Cardiac ventricle fibroblast (primary cell): ENCODE measurements around a stretch of chr22.

- RAMPAGE, long total RNA, result no peak
These were observed 42.3 kb upstream of the WNT7B start for GRCh38 chr22:46019203-46019676.

DNA sequence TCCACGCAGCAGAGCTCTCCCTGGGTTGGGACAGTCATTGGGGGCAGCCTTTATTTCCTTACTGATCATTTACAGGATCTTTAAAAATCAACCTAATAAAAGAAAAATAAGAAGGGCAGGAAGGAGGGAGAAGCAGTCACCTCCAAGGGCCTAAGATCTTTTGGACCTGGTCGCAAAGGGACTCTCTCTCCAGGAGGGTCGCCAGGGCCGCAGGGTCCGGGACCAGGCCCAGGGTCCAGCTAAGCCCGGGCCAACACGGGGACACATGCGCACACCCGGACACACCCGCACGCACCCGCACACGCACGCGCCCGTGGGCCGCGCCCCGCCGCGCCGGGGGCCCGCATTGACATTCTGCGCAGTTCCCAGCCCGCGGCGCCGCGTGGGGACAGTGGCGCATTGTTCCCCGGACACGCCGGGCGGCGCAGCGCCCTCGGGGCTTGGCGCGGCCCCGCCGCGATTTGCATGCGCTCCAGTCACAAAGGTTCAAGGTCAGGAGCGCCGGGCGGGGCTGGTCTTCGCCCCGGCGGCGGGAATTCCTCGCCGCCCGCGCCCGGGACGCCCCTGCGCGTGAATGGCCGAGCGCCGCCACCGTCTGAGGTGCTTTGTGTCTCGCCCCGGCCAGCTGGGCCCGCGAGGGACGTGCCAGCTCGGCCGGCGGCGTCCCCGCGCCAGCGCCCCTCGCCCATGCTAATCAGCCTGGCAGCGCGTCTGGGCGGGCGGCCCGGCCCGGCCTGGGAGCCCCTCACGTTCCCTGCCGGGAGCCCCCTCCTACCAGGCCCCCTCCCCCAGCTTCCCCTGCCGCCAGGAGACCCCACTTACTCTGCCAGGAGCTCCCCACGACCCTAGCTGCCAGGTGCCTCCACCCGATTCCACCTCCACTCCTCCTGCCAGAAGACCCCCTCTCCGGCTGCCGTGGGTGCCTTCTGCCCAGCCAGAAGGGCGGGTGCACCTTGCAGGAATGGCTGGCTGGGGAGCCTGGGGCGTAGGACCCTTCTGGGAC, 50.4 kb upstream of the WNT7B start:
- RAMPAGE, long total RNA, result no peak

GRCh38 chr22:46042893-46043328, 65.9 kb upstream of the WNT7B start:
- RAMPAGE, long total RNA, result no peak

DNA sequence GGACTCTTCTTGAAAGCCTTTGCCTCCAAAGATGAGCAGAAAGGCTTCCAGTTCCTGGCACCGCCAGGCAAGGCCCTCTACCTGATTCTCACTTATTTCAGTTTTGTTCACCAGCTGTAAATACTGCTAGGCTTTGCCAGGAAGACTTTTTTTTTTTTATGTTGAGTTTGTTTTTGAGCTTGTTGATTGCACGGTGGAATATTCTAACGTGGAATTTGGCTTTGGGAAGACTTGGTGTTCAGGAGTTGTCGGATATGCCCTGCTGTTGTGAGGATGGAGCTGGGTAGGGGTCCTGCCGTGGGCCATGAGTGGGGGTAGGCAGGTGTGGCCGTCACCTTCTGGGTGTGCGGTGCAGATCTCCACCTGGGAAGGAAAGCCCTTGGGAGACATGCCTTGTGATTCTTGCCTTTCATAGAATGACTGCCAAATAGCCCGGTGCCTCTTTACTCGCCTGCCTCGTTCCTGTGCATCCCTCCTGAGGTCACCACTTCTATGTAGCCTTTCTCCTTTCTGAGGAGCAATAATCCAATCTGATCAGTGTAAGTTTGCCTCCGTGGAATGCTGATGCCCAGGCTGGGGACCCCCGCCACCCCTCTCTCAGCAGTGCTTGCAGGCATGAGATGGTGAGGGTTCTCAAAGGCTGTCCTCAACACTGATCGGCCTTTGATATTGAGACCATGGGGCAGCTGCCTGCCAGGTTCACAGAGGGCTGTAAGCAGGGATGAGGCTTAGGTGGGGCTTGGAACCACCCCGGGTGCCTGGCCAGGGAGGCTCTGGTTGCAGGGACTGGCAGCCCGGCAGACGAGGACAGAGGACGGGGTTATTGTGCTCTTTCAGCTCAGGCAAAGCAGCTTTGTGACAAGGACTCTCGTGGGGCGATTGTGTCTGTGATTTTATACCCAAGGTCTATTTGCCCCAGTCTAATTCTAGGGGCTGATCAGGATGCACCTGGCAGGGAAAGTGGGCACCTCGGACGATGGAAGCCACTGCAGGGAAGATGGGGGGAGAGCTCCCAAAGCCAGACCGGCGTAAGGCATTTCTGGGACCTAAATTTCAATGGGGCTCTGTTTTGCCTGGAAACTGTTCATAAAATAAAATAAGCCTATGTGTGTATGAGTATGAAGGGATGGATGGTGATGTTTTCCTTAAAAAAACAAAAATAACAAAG, 86.1 kb upstream of the WNT7B start:
- RAMPAGE, long total RNA, result no peak

DNA sequence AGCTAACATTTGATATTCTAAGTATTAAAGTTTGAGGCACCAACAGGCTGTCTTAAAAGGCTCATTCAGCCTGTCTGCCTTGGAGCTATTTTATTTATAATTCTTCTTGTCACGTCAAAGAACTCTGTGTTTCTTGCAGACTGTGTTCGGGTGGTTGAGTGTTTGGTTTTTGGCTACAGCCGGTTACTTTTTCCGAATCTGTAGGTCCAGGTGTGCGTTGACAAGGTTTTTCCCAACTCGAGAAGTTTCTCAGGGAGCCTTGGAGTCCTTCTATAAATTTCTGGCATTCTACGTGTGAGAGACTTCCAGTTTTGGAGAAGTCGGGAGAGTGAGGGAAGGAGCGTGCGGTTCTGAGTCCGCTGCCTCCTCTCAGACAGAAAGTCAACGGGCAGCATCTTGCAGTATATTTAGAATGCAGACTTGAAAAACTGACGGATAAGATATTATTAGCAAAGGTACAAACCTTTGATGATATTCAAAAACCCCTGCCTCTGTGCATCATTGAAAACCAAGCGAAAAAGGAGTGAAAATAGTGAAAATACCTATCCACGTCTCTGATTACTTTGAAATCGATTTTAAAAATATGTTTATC, 85.3 kb upstream of the PPARA start:
- RAMPAGE, long total RNA, result no peak

GRCh38 chr22:46069508-46069985, 80.8 kb upstream of the PPARA start:
- RAMPAGE, long total RNA, result no peak

GRCh38 chr22:46071658-46072079, 78.7 kb upstream of the PPARA start:
- RAMPAGE, long total RNA, result no peak

- RAMPAGE, long total RNA, result no peak
These were observed 60.4 kb upstream of the PPARA start for GRCh38 chr22:46089903-46090410.

GRCh38 chr22:46103107-46103698, 47.1 kb upstream of the PPARA start:
- RAMPAGE, long total RNA, result no peak

DNA sequence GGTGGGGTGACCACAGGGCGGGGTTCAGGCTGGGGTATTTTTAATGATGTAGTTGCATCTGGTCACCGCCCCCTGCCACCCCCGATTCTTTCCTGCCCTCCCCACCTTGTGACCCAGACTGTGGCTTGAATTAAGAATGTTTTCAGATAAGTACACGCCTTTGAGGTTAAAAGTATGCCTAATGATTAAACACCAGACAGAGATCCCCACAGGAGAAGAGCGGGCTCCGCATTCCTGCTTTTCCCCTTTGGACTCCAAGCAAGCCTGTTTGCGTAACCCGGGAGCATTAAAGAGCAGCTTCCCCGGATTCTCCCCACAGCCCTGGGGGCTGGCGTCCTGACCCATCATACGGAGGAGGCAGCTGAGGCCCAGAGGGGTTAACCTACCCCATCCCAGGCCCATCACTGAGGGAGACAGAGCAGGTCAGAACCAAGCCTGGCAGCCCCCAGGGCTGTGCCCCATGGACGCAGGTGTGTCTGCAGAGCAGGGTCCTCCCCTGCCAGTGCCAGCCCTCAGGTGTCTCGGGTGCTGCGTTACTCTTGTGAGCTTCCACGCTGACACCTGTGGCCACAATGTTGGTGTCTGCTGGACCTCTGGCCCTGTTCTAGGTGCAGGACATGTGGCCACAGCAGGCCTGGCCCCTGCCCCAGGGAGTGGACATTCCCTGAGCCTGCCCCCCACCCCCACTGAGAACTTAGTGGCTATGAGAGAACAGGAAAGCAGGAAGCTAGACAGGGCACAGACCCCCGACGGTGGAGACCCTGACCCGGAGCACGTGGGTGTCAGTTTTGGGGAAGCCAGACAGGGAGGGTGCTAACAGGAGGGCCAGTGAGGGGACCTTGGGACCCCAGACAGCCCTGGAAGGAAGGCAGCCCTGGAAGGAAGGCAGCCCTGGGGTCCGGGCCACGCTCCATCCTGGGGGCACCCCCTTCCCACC, 44.2 kb upstream of the PPARA start:
- RAMPAGE, long total RNA, result no peak

GRCh38 chr22:46109027-46110113, 41.0 kb upstream of the PPARA start:
- RAMPAGE, long total RNA, result no peak

DNA sequence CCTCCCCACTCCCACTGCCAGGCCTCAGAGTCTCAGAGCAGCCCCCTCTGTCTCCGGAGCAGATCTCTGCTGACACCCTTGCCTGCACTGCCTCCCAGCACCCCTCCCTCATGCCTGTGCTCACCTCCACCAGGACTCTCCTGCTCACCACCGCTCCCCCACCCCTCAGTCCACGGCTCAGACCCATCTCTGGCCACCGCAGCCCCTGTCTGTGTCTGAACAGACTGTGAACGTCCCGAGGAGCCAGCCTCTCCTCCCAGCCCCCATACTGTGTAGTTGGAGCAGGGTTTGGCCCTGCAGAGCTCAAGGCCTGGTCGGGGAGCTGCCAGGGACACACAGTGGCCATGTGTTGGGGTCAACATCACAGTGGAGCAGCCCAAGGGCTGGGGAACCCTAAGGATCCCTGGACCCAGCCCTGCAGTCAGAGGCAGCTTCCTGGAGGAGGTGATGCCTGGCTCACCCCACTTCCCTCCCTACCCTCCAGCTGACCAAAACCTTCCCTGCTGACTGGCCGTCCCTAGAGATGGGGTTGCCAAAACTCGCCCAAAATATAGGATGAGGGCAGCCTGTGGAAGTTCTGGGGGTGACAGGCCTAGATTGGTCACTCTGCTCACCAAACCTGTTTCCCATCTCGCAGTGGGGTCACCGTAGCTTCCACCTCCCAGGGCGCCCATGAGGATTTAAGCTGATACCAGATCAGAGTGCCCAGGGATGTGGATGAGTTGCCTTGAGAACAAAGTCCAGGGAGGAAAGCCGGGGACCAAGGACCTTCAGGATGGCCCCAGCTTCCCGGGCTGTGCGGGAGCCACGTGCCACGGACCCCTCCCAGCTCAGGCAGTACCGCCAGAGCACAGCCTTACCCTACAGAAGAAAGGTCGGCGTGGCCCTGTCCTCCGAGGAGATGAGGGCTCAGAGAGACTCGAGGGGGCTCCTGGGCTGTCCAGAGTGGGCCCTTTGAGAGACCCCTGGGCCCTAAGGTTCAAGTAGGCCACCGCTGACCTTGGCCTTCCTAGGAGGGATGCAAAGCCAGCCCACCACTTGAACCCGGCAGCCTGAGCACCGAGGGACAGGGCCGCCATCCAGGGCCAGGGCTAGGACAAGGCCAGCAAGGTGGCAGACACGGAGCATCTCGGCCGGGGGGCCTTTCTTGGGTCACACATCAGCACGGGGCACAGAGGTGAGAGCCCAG, 34.9 kb upstream of the PPARA start:
- RAMPAGE, long total RNA, result no peak

GRCh38 chr22:46129135-46130288, 20.8 kb upstream of the PPARA start:
- RAMPAGE, long total RNA, result no peak

- RAMPAGE, long total RNA, result no peak
These were observed 18.4 kb upstream of the PPARA start for GRCh38 chr22:46131835-46132492.

DNA sequence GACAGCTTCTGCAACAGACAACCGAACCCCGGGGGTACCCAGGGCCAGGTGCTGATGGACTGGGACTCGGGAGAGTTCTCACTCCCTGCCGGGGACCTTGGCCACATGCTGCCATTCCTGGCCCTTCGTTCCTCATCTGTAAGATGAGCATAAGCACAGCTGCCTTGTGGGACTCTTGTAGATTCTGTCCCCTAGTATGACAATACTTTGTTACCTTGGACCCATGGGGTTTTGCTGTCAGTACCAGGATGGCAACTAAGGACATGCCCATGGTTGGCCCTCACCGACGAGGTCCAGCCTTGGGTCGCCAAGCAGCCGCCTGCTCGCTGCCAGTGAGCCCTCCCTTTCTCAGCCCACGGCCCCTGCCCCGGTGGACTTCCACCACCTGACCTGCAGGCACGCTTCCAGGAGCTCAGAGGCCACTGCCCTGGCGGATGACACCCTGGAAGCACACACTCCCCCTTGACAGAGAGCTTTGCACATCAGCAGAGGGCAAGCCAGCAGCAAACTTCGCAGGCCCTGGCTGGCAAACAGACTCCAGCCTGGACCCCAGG, 3.0 kb upstream of the PPARA start:
- RAMPAGE, long total RNA, result no peak

GRCh38 chr22:46148351-46148946, 1.9 kb upstream of the PPARA start:
- RAMPAGE, long total RNA, result no peak

- RAMPAGE, long total RNA, result no peak
These were observed 36.1 kb downstream of the CDPF1 start for GRCh38 chr22:46213976-46214502.

DNA sequence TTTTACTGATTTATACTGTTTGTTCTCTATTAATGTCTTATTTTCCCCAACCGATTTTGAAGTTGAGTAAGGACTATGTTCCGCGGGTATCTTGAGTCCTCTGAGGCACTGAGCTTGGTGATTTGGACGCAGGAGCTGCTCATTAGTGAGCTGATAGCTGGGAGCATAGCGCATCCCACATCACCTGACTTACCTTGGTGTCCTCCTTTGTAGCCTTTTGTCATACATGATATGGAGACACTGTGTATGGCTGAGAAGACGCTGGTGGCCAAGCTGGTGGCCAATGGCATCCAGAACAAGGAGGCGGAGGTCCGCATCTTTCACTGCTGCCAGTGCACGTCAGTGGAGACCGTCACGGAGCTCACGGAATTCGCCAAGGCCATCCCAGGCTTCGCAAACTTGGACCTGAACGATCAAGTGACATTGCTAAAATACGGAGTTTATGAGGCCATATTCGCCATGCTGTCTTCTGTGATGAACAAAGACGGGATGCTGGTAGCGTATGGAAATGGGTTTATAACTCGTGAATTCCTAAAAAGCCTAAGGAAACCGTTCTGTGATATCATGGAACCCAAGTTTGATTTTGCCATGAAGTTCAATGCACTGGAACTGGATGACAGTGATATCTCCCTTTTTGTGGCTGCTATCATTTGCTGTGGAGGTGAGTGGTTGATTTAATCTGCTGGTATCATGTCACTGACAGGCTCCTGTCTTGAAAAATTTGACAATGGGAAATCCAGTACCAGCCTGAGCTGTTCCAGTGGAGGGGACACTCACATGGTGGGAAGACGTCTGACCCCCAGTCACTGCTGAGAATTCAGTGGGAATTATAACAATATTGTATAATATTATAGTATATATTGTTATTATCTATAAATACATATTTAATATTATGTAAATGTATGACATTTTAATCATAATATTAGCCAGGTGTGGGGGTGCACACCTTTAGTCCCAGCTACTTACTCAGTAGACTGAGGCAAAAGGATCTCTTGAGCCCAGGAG, 18.2 kb downstream of the CDPF1 start:
- RAMPAGE, long total RNA, result no peak

- RAMPAGE, long total RNA, result no peak
These were observed 800 bp upstream of the GTSE1 start for GRCh38 chr22:46295957-46296182.

DNA sequence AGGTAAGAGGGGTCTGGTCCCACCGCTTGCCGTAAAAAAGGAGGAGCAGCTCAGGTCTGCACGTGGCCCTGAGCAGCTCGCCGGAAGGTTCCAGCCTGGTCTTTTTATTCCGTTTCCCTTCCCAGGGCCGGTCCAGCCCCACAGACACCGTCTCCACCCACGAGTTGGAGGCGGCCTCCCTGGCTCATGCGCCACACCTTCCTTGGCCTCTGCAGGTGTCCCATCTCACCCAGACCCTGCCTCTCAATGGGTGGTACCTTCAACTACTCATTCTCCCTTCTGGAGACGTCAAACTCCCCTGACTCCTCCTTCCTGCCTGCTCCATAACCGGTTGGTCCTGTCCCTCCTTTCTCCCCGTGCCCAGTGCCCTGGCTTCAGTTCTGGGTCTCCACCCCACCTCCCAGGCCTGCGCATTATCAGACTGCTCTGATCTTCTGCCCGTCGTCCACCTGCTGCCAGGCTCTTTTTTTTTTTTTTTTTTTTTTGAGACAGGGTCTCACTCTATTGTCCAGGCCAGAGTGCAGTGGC, 39.6 kb downstream of the TRMU start:
- RAMPAGE, long total RNA, result no peak